ENCODE measurements around the genes CTDSPL, XYLB, ACVR2B and EXOG.

DNA sequence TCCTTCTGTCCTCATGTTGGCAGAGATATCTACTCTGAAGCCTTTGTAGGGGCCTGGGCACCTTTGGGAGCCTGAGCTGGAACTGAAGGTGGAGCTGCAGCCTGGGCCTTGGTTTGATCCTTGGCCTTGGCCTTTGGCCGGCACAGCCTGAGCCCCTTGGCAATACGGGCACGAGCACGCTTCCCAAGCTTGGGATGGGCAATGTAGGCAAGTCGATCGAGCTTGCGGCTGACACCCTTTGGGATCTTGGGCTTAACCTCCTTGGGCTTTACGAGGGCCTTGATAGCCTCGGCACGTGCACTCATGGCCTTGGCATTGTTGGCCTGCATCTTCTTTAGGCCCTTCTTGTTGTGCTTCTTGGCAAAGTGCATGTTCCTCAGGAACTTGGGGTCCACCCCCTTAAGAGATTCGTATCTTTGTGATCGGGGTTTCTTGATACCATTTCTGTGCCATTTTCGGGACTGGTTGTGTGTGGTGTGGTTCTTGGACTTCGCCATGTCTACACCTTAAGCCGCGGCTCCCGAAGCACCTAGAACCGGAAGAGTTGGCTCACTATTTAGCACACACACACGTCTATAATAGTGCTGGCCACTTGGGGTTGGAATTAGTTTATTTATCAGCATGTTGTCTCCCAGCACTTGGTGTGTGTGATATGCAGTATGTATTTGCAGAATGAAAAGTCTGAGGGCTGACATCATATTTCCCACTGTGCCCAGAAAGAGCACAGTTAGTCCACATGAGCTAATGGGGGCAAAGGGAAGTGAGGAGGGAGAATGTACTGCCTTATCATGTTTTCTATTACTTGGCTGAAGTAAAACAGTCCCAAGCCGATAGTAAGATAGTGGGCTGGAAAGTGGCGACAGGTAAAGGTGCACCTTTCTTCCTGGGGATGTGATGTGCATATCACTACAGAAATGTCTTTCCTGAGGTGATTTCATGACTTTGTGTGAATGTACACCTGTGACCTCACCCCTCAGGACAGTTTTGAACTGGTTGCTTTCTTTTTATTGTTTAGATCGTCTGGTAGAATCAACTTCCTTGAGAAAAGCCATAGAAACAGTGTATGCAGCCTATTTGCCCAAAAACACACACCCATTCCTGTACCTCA, 23.5 kb downstream of the MLH1 start:
- PRO-cap, result no peak
- RAMPAGE, long total RNA, 4 experiments, result start-site peak on the minus strand in 1 of 4 experiments, centred at position 532 of the sequence, 7 reads per replicate

- PRO-cap, result no peak
- RAMPAGE, long total RNA, 4 experiments, result no peak in any of the 4 experiments
Measured at GRCh38 chr3:37048054-37049006, 55.0 kb downstream of the MLH1 start.

DNA sequence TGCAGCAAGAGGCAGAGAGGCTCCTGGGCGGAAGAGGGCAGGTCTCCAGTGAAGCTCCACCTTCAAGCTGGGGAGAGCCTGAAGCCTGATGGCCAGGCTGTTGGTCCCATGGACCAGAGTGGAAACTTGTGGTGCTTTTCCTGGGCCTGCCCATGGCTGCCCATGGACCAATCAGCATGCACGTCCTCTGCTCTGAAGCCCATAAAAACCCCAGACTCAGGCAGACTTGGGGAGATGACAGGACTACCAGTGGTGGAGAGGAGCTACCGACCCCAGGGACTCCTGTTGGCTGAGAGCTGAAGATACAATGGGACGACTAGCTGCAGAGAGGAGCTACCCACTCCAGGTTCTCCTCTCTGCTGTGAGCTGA, 25.6 kb upstream of the GOLGA4 start:
- PRO-cap, result no peak
- RAMPAGE, long total RNA, 4 experiments, result no peak in any of the 4 experiments

GRCh38 chr3:37601523-37602384, 149.8 kb downstream of the ITGA9 start:
- PRO-cap, result no peak
- RAMPAGE, long total RNA, 4 experiments, result no peak in any of the 4 experiments

DNA sequence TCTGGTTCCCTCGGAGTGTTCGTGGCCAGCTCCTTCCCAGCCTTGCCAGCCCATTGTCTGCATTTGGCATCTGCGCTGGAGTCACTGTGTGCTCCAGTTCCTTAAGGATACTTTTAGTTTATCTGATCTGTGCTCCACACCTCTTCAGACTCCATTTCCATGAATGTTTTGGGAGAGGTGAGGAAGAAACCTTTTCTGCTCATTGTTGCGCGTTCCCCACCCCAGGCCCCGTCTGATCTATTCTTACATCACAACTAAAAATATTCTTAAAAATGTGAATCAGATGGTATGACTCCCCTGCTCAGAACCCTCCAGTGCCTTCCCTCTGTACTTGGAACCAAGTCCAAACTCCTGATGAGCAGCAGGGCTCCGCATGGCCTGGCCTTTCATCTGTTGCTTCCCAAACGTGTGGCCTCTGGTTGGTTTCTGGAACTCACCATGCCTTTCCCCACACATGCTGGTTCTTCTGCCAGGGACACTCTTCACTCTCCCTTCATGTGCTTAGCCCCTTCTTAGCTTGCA, 140.0 kb upstream of the CTDSPL start:
- PRO-cap, result no peak
- RAMPAGE, long total RNA, 4 experiments, result no peak in any of the 4 experiments

GRCh38 chr3:37861600-37862672, at the start of gene CTDSPL:
TSS of gene CTDSPL (plus strand) at chr3:37861880.
- PRO-cap, result bidirectional peak, plus-strand start at chr3:37861951, minus-strand start at chr3:37861788; bidirectional peak, plus-strand start at chr3:37862435, minus-strand start at chr3:37862462
- RAMPAGE, long total RNA, 4 experiments, result start-site peak on the minus strand in 3 of 4 experiments, at chr3:37861744-37861788 at its widest, 44 to 87 reads per replicate

DNA sequence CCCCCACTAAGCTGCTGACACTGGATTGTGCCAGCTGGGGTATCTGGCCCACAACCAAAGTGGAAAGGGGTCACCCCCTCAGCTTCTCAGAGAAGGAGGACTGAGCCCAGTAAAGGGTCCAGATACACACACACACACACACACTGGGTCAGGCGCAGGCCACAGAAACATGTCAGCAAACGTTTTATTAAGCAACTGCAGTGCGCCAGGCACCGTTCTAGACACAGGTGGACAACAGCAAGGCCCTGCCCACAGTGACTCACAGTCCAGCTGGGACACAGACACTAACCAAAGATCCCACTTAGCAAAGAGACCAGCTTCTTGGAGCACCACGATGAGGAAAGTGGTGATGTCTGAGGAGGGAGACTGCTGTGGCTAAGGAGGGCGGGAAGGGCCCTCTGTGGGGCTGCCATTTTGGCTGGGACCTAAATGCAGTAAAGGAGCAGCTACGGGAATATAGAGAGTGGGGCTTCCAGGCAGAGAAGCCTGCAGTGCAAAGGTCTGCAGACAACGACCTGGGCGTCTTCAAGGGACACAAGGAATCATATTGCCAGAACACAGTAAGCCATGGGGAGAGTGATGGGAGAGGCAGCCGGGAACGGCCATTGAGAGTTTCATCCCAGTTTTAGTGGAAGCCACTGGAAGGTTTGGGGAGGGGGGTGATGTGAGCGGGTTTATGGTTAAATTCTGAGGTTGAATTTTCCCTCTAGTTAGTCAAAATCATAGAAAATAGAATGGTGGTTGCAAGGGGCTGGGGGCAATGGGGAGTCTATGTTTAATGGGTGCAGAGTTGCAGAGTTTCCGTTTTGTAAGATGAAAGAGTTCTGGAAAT, 2.7 kb upstream of the VILL start:
- PRO-cap, result no peak
- RAMPAGE, long total RNA, 4 experiments, result start-site peak on the plus strand in 1 of 4 experiments, centred at position 305 of the sequence, 5 reads per replicate

- PRO-cap, result no peak
- RAMPAGE, long total RNA, 4 experiments, result no peak in any of the 4 experiments
Measured at GRCh38 chr3:37993341-37993762, 2.8 kb downstream of the VILL start.

DNA sequence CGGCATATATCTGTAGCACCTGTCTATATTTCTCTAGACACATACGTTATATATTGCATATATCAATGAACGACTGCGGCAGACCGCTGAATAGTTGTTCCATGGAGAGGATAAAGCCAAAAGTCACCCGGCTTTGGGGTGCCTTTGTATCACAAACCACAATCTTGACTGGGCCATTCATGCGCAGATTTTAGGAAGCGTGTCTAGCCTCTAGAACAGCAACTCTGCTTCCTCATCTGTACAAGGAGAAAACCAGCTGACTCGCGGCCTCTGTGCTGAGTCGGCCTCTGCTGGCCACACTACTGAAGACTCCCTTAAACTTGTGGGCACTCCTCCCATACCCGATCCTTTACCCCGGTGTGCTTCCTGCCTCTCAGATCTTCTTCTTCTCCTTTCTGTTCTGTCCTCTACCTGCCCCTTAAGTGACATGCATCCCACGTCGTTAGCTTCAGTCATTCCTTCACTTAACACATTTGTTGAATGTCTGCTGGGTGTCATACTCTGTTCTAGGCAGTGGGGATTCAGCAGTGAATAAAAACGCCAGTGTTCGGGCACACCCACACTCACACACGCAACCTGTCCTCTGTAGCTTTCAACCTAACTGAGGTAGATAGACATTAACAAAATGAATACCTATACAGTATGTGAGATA, 966 bp downstream of the DLEC1 start:
- PRO-cap, result unidirectional peak, minus-strand start at position 226 of the sequence
- RAMPAGE, long total RNA, 4 experiments, result no peak in any of the 4 experiments

DNA sequence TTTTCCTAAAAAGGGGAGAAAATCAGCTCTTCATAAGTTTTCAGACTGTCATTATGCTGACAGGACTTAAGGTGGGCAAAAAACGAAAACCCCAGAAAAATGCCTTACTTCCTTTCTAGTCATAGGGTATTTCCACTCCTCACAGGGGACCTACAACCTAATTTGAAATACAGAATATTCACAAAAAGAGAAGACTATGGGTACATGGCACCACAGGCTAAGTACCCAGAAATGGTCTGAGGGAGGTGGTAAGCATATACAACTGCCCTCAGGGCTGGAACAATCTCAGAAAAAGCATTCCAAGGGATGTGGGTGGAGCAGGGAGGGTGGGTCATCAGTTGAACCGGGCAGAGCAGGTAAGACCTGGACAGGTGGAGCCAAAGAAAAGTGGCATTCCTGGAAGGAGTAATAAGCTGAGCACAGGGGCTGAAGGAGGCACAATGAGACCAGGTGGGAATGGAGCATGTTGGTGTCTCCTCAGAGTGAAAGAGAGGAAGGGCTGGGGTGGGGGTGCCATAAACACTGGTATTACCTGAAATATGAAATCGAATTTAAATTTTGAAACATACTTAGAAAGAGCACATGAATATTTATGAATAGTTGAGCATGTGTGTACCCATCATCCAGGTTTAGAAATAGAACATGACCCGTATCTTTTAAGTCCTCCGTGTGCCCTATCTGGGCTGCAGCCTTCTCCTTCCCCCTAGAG, 10.5 kb upstream of the OXSR1 start:
- PRO-cap, result no peak
- RAMPAGE, long total RNA, 4 experiments, result no peak in any of the 4 experiments

GRCh38 chr3:38247149-38248082, 18.2 kb upstream of the SLC22A13 start:
- PRO-cap, result no peak
- RAMPAGE, long total RNA, 4 experiments, result no peak in any of the 4 experiments

- PRO-cap, result bidirectional peak, plus-strand start at chr3:38346815, minus-strand start at chr3:38346839
- RAMPAGE, long total RNA, 4 experiments, result start-site peak on the plus strand in 2 of 4 experiments, at chr3:38346760-38346851 at its widest, 23 to 52 reads per replicate
Measured at GRCh38 chr3:38346276-38347115, at the start of gene XYLB. TSS of gene XYLB (plus strand) at chr3:38346785.

GRCh38 chr3:38453444-38454121, at the start of gene ACVR2B:
TSS of gene ACVR2B (plus strand) at chr3:38453890.
- PRO-cap, result bidirectional peak, plus-strand start at chr3:38453873, minus-strand start at chr3:38453704
- RAMPAGE, long total RNA, 4 experiments, result no peak in any of the 4 experiments

DNA sequence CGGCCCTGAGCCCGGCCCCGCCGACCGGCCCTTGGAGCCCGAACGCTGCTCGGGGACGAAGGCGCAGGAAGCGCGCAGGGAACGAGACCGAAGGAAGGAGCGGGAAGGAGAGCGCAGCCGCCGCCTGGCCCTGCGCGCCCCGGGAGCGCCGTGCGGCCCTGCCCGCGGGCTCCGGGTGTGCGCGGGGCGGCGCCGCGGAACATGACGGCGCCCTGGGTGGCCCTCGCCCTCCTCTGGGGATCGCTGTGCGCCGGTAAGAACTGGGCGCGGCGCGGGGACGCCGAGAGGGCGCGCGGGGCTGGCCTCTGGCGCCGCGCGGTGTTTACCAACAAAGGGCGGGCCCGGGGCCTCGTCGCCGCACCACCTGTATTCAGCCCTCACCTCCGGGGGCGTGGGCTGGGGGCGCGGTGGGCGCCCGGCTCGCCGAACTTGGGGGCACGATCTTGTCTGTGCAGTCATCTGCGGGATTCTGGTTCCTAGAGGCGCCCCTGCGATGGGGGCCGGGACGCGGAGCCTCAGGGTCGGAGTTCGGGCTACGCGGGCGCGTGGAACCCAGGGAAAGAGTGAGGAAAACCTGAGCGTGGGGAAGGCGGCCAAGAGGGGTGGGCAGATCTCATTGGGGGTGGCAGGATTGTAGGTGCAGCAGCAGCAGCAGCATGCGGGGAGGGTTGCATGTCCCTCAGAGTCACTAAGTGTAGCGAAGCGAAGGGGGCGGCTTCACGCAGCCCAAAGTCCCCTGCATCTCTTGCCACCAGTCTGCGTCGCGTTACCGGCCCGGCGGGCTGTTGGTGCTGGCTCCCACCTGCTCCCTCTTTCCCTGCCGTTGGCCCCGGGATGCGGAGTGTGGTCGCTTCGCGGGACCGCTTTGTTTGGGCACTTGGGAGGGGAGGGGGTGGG, 680 bp downstream of the ACVR2B start:
- PRO-cap, result bidirectional peak, plus-strand start at position 267 of the sequence, minus-strand start at position 179 of the sequence; bidirectional peak, plus-strand start at position 688 of the sequence, minus-strand start at position 576 of the sequence
- RAMPAGE, long total RNA, 4 experiments, result no peak in any of the 4 experiments

GRCh38 chr3:38495939-38497134, at the start of gene EXOG:
TSS of gene EXOG (plus strand) at chr3:38496340.
- PRO-cap, result unidirectional peak, plus-strand start at chr3:38496345; unidirectional peak, plus-strand start at chr3:38496477; unidirectional peak, minus-strand start at chr3:38496757
- RAMPAGE, long total RNA, 4 experiments, result start-site peak on the plus strand in 2 of 4 experiments, at chr3:38496340-38496502 at its widest, 8 to 58 reads per replicate

DNA sequence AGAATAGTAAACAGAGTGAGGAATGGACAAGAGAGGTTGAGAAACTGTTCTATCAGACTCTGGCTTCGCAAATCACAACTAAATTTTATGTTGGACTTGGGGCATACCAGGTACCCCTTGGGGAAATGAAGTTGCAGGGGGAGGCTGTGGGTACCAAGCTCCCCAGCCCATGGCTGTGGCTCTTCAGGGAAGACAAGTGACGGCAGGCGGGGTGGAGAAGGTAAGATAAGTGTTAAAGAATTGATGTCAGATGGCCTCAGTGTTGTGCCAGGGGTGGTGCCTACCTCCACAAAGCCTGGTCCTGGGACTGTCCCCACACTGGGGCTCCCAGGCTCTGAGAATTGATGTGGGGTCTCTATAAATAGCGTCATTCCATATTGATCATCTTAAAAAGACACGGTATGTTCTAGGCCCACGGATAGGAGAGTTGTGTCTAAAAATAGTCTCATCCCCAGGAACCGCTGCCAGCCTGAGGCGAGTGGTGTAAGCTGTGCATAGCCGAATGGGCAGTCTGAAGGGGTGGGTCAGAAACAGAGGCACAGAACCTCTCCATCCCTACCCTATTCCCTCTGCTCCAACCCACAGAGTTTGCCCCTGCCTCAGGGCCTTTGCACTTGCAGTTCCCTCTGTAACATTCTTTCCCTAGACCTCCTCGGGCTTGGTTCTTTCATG, 5.1 kb downstream of the SCN5A start:
- PRO-cap, result no peak
- RAMPAGE, long total RNA, 4 experiments, result no peak in any of the 4 experiments

DNA sequence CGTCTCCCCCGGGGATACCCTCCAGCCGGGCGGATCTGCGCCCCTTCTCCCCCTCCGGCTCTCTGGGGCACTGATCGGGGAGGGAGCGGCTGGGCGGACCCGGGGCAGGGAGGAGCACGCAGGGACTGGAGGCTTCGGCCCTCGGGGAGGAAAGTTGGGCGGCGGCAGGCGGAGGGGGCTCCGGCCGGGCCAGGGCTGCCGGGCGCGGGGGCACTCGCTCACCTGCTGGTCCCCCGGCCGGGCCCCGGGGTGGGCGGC, 249 bp downstream of the SCN5A start:
- PRO-cap, result no peak
- RAMPAGE, long total RNA, 4 experiments, result no peak in any of the 4 experiments

GRCh38 chr3:38717500-38717890, 68.0 kb upstream of the SCN5A start:
- PRO-cap, result no peak
- RAMPAGE, long total RNA, 4 experiments, result no peak in any of the 4 experiments

- PRO-cap, result no peak
- RAMPAGE, long total RNA, 4 experiments, result no peak in any of the 4 experiments
Measured at GRCh38 chr3:39013317-39013641, 38.5 kb downstream of the SCN11A start.

DNA sequence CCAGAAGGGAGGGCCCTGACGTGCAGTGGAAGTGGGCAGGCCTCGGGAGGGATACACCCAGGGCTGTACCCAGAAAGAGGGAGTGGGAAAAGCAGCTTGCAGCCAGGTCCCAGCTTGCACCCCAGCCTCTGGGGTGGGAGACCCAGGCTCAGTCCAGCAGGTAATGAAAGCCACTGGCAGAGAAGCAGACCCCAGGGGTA, 3.6 kb downstream of the GORASP1 start:
- PRO-cap, result no peak
- RAMPAGE, long total RNA, 4 experiments, result no peak in any of the 4 experiments